ENCODE results near the genes PPP2R1B and IL18.

DNA sequence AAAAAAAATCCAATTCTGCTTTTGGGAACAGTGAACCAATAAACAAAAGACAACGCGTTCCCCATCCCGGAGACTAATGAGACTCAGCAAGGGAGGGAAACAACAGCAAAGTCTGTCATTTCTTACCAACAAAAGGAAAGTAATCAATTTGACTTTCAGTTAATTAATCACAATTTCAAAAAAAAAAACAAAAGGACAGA lies 2.0 kb downstream of the RDX start:
- PRO-cap, result no peak
- RAMPAGE, long total RNA, 3 experiments, result no peak in any of the 3 experiments

DNA sequence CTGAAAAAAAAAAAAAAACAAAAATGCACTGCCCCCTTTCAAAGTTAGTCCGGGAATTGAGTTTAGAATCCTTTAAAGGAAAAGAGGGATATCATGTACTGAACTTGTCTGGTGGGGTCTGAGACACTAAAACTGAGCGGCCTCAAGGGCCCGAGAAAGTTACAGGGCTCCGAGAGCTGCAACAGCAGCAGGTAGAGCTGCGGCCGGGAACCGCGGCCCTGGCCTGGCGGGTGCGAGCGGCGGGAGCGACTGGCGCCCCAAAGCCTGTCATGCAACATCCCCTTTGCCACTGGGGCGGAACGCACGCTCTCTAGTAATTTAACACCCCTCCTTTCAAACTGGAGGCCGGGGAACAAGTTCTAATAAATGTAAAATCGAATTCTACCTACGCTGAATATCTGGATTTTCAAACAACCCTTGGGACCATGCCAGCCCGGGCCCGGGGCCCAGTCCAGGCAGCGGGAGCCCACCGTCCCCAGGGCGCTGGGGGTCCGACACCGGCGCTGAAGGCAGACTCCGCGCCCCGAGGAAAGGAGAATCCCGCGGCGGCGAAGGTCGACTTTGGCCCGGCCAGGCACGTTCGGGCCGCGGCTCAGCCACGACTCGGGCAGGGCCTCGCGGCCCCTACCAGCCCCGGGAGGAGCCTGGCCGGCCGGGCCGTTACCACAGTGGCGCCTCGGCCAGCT lies 631 bp downstream of the RDX start:
- PRO-cap, result unidirectional peak, plus-strand start at position 190 of the sequence
- RAMPAGE, long total RNA, 3 experiments, result no peak in any of the 3 experiments

DNA sequence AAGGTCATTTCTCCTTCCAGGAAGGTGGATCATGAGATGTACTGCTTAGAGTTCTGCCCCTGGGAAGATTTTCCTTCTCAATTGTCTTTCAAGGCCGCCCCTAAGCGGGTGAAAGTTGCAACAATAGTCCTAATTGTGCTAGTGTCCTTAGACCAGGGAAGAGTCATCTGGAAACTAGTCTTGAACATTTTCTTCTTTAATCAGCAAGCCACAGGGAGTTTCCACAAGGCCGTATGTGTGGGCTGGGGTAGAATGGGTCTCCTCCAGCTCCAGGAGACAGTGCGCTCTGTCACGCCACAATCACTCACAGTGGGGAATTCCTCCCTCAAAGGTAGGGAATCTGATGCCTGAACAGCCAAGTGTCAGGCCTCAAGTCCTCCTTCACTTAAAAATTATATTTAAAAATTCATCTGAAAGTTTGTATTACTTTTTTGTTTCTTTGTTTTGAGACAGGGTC lies 53.3 kb upstream of the RDX start:
- PRO-cap, result no peak
- RAMPAGE, long total RNA, 3 experiments, result no peak in any of the 3 experiments

DNA sequence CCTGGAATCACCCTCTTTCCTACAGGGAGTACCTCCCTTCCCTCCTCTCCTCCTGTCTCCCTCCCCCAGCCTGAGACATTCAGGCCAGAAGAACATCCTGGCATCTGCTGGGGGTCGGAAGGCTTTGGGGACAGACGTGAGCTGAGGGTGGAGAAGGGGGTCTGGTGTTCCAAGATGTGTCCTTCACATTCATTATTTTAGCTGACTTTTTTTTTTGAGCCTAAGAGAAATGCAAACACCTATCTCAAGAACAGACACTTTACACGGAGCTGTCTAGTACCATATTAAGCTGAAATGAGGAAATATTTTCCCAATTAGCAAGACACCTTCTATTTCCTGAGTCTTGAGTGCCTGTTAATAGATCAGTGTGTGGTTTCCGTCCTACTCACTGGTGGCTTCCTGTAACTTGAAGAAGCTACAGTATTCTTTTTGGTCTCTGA lies 92.5 kb downstream of the FDX1 start:
- PRO-cap, result no peak
- RAMPAGE, long total RNA, 3 experiments, result no peak in any of the 3 experiments

- PRO-cap, result no peak
- RAMPAGE, long total RNA, 3 experiments, result no peak in any of the 3 experiments
These were observed 1.3 kb downstream of the POU2AF3 start for GRCh38 chr11:111299493-111300198.

DNA sequence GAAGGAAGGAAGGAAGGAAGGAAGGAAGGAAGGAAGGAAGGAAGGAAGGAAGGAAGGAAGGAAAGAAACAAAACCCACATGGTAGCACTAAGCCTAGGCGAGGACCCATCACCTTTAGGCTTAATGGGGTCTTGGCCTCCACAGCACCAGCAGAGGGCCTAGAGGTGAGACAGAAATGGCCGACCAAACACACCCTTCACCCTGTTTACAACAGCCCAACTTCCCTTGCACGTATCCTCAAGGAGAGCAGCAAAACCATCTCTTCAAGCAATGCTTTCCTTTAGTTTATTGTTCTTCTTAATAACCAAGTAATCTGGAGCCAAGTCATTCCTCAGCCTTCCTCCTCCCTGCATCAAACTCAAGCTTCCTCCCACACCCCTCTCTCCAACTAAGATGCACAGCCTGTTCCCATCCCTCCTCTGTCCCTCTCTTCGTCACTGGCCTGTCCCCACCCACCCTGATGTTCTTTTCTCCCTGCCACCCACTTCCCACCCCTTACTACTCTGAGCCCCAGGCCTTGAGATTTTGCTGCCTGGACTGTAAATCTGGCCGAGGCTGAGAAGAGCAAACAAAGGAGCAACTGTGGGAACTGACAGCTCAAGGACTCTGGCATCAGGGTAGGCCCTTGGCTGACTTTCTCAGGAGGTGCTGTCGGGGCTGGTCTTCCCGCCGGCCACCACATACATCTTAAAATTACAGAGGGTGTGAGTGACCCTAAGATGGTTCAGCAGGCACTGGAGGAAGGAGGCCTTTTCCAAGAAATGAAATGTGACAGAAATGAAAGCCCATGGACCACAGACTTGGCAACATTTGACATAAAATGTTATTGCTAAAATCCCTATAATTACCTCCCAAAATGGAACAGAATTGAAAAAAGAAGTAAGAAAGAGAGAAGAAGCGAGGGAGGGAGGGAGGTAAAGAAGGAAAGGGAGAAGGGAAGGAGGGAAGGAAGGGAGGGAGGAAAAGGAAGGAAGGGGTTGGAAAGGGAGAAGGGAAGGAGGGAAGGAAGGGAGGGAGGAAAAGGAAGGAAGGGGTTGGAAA lies 25.8 kb downstream of the POU2AF1 start:
- PRO-cap, result no peak
- RAMPAGE, long total RNA, 3 experiments, result no peak in any of the 3 experiments

DNA sequence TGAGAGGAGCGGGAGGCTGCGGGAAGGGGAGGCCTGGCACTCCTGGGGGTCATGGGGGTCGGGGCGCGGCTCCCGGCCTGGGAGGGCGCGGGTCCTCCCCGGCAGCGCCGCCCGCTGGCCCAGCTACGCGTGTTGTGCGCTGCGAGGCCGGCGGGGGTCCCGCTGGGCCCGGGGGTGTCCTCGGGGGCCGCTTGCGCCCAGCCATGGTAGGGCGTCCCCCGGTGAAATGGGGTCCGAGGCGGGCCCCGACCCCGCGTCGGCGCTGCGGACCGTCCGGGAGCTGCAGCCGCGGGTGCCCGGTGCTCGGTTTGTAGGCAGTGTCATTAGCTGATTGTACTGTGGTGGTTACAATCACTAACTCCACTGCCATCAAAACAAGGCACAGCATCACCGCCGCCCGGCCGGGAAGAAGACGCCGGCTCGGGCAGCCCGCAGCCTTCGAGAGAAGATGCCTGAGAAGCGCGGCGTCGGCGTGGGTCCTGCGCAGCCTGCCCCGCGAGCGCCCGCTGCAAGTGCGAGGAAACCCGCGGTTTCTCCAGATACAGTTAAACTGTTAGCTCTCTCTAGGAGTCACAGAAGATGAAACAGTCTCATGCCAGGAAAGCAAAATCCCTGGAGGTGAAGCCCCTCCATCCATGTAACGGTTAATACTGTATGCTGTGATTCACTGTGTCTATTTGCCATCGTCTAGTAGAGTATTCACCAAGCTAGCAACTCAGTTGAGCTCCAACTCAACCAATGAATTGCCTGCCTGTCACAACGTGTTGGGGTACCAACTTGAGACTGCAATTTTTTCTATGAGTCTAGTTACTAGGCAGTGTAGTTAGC lies 667 bp upstream of the BTG4 start:
- PRO-cap, result no peak
- RAMPAGE, long total RNA, 3 experiments, result no peak in any of the 3 experiments

DNA sequence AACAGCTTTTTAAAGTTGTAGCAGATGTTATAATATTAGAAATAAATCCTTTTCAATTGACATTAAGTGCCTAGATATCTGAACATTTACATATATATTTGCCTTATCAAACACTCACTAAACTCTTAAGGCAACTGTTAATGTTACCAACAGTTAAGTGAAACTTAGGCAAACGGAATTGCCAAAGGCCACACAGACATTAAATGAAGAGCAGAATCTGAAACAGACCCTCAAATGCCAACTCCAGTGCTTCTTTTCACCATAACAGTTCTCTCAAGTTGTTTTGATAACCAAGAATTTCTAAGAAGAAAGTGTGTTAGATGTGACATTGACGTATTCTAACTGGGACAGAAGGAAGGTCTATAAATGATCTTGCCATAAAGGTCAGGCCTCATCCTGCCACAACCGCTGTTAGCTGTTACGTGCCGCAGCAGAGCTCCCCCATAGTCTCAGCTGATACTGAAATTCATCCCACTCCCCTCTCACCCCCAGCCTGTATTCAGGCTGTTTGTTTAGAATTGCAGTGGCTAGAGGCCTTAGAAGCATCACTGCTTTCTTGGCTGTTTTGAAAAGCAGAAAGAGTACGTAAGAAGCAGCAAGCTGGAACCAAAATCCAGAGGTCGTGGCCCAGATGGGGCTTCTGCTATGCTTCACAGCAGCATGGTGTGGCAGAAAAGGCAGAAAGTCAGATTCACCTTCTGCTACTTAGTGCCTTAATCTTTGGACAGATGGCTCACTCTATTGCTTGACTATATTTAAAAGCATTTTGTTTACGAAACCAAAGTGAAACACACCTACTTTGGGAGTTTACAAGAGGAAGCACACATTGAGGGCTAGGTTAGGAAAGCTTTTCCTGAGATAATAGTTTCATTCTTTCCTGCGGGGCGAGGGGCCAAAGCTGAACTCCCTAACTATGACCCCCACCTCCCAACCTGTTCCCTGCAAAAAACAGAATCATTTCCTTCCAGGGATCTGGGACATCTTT lies 1.1 kb upstream of the LAYN start:
- PRO-cap, result no peak
- RAMPAGE, long total RNA, 3 experiments, result no peak in any of the 3 experiments

DNA sequence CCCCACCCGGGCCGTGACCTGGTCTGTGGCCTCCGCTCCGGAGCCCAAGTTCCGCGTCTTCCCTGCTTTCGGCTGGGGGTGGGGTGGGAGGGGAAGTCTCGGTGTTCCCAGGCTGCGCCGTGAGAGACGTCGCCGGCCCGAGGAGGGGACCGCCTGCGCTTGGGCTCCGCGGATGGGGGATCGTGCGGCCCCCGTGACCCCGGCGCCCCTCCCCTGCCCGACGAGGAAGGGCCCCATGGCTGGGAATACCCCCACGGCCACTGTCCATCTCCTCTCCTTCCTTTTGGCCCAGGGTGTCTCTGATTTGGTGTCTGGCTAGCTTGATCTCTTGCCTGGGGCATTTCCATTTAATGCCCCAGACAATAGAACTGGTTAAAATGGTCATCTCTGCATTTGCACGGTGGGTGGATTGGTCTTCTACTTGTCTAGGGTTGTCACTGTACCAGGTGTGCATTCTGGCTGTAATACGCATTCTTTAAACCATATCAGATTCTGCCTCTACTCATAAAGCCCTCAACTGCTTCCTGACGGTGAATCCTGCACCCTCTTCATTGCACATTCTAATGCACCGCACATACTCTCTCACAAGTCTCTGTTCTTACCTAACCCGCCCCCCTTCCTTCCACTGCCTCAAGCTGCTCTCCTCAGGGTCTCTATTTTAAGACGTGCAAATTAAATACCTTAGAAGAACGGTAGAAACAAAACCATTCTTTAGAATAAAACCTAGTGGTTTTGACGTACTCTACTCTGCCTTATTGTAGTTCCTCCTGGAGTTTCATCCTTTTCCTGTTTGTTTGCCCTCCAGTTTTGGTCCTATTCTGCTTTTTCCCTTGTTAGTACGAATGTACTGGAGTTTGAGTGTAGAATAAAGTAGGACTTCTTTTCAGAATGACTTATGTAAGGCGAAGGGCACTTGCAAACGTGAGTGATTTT lies 1.0 kb downstream of the SIK2 start:
- PRO-cap, result bidirectional peak, plus-strand start at position 122 of the sequence, minus-strand start outside the sequence; bidirectional peak, plus-strand start at position 516 of the sequence, minus-strand start at position 439 of the sequence; unidirectional peak, minus-strand start at position 550 of the sequence
- RAMPAGE, long total RNA, 3 experiments, result no peak in any of the 3 experiments

DNA sequence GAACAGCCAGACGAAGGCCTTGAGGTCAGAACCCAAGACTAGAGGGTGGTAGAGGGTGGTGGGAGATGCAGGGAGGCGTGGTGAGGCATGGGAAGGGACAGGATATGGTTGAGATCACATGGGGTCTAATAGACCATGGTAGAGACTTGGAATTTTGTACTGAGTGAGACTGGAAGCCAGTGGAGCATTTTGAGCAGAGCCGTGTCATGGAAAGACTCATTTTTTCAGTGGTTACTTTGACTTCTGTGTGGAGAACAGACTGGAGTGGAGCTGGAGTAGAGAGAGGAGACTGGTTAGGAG lies 61.1 kb downstream of the SIK2 start:
- PRO-cap, result no peak
- RAMPAGE, long total RNA, 3 experiments, result no peak in any of the 3 experiments

DNA sequence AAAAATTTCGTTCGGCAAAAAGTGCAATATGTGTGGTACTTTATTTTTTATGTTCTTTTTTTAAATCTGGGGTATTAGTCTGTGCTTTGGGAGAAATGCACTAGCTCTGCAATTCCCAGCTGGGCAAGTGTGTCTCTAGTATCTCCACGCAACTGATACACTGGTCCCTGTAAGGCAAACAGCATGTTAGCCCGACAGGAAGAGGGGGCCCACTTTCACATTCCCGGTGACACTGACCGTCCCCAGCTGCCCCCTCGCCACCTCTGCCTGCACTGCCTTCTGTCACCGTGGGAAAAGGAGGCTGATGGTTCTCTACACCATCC lies 39.3 kb downstream of the PPP2R1B start:
- PRO-cap, result no peak
- RAMPAGE, long total RNA, 3 experiments, result no peak in any of the 3 experiments

DNA sequence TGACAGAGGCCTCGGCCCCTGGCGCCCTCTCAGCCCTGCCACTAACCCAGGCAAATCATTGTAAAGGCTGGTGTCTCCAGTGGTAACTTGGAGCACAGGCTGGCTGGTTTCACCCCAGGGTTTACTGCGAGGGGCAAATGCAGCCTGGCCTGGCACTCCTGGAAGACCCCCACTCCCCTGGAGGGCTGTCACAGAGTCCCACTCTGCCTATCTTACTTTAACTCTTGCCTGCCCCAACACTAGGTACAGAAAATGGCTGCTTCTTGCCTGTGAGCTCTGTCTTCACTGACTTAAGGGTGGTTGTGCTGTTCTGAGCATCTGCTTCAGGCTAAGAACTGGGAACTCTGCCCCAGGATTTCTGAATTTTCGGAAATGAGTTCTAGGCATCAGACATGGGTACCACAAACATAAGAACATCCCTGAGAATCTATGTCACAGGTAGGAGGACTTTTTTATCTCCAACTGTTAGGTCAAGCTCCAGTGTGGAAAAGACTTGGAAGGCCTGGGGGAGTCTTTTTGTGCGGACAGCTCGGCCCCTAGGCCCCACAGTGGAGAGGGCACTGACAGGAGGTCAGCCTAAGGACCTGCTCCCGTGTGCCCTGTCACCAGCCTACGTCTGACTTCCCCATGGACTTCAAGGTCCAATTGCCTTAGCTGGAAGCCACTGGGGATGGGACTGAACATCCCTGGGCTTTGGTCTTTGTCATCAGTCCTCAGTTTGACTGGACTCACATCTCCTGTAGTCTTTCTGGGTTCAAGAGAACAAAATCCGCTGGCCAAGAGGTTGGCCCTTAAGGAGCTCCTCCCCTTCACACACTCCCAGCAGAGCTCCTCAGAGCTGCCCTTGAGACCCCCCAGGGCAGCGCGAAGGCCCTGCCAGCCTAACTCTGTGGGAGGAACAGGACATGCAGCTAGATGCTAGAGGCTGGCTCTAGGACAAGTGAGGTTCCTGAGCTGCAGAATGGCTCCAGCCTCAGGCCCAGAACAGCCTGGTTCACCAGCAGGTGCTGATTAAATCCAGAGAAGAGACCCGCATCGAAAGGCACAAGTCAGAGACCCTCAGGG lies 31.9 kb downstream of the PPP2R1B start:
- PRO-cap, result no peak
- RAMPAGE, long total RNA, 3 experiments, result no peak in any of the 3 experiments

- PRO-cap, result bidirectional peak, plus-strand start at chr11:111766459, minus-strand start at chr11:111766368; bidirectional peak, plus-strand start at chr11:111766890, minus-strand start at chr11:111766859
- RAMPAGE, long total RNA, 3 experiments, result start-site peak on the minus strand in 2 of 3 experiments, at chr11:111766329-111766407 at its widest, 39 to 64 reads per replicate
These were observed at the start of gene PPP2R1B for GRCh38 chr11:111766238-111767084. PPP2R1B (minus strand) TSS chr11:111766389.

- PRO-cap, result no peak
- RAMPAGE, long total RNA, 3 experiments, result no peak in any of the 3 experiments
These were observed 47.7 kb downstream of the ALG9 start for GRCh38 chr11:111823650-111824162.

- PRO-cap, result no peak
- RAMPAGE, long total RNA, 3 experiments, result no peak in any of the 3 experiments
These were observed 33.6 kb downstream of the SDHD start for GRCh38 chr11:112120167-112120715.

DNA sequence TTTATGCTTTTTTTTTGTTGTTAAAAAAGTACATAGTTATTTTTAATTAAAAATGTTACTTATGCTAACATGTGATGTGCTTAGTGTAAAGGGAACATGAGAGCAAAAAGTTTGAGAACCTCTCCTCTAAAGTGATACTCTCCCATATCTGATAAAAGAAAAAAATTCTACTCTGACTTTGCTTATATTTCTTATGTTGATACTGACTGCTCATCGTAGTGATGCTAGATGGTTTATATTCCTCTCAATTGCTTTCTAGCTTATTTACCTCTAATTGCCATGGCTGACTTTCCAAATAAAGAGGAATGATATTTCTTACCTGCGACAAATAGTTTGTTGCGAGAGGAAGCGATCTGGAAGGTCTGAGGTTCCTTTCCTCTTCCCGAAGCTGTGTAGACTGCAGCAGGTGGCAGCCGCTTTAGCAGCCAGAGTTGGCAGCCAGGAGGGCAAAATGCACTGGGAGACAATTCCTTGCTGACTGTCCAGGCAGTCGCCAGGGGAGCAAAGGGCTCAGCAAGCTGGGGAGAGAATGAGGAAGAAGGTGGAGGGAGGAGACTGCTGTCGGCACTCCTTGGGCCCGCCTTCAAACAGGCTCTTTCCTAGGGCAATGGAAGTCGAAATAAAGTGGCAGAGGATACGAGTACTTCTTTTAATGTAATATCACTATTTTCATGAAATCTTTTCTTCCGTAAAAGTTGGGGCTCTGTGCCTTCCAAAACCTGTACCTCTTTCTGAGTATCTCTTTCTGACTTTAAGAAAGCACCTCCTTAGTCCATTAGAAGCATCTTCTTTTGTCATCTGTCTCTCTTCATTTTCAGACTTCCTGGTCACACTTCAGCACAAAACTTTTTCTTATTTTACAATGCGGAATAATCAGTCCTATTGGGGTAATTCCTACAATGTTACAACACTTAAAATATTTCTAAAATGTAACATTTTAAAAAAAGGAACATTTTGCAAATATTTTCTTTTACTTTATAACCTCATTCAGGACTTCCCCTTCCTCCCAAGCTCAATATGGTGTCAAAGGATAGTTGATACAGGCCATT lies at the start of gene IL18:
IL18 (minus strand) TSS at position 508 of the 1,049 bp plus-strand sequence.
- PRO-cap, result unidirectional peak, minus-strand start at position 392 of the sequence
- RAMPAGE, long total RNA, 3 experiments, result start-site peak on the minus strand in 3 of 3 experiments, centred at positions 389 to 507 of the sequence, 11 to 47 reads per replicate

GRCh38 chr11:112271099-112271372 lies 10.4 kb upstream of the PLET1 start:
- PRO-cap, result no peak
- RAMPAGE, long total RNA, 3 experiments, result no peak in any of the 3 experiments

- PRO-cap, result no peak
- RAMPAGE, long total RNA, 3 experiments, result no peak in any of the 3 experiments
These were observed 30.6 kb upstream of the PLET1 start for GRCh38 chr11:112291199-112291821.

GRCh38 chr11:113109300-113109547 lies 148.0 kb downstream of the NCAM1 start:
- PRO-cap, result no peak
- RAMPAGE, long total RNA, 3 experiments, result no peak in any of the 3 experiments

DNA sequence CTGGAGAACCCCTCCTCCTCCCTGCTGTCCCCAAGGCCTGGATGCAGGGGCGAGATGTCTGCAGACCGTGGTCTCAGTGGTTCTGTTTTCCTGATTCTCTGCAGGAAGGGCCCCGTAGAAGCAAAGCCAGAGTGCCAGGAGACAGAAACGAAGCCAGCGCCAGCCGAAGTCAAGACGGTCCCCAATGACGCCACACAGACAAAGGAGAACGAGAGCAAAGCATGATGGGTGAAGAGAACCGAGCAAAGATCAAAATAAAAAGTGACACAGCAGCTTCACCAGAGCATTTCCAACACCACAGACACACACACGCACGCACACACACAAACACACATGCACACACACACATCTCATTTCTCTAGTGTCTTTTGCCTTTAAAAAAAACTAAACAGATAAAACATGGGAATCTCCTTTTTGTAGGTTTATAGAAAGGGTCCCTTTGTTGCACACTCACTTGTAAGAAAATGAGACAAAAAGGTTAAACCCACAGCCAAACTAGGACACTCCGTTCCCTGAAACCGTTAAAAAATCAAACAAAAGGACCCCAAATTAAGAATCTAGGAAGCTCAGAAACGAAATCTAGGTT lies 39.1 kb upstream of the TTC12 start:
- PRO-cap, result no peak
- RAMPAGE, long total RNA, 3 experiments, result no peak in any of the 3 experiments

All from gastrocnemius medialis (tissue), 3 donors.